HCT116 (cell line): Measurements from ENCODE around the genes OR6Q1 and OR4D9.

GRCh38 chr11:57476075-57476810 lies 15.9 kb downstream of the RTN4RL2 start:
- RRBS, result 98% methylated on average over 15 of the region's 83 CpGs

DNA sequence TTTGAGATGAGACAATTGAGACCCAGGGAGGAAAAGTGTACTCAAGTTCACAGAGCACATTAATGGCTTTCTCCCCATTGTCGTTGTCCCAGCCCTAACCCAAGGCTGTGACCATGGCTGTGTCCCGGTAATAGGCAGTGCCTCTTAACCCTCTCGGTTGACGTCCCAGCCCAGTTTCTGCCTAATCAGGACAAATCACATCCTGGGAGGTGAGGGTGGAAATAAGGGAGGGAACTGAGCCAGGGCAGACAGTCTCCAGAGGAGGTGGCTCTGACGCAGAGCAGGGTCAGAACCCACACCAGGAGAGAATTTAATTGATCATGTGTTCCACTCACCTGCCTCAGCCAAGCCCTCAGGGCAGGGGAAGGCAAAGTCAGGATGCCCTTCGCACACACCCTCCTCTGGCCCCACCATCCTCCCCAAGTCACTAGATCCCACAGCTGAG lies 17.0 kb downstream of the SLC43A1 start:
- RRBS, result no CpG with 5 or more reads among the region's 6 CpGs

GRCh38 chr11:57541034-57541582 lies 3.7 kb downstream of the SMTNL1 start:
- RRBS, result 68% methylated on average over 3 of the region's 7 CpGs

GRCh38 chr11:57644821-57646074 lies 4.5 kb downstream of the YPEL4 start:
- RRBS, result 6% methylated on average over 2 of the region's 20 CpGs

DNA sequence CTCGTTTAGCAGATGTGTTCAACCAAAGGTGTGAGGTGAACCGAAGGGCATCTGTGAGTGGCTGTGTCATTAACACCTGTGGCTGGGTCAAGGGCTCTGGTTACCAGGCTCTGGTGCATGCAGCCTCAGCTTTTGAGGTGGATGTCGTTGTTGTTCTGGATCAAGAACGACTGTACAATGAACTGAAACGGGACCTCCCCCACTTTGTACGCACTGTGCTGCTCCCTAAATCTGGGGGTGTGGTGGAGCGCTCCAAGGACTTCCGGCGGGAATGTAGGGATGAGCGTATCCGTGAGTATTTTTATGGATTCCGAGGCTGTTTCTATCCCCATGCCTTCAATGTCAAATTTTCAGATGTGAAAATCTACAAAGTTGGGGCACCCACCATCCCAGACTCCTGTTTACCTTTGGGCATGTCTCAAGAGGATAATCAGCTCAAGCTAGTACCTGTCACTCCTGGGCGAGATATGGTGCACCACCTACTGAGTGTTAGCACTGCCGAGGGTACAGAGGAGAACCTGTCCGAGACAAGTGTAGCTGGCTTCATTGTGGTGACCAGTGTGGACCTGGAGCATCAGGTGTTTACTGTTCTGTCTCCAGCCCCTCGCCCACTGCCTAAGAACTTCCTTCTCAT lies 3.3 kb downstream of the CLP1 start:
- RRBS, result no CpG with 5 or more reads among the region's 16 CpGs

- RRBS, result 2% methylated on average over 18 of the region's 43 CpGs
Measured at GRCh38 chr11:57668340-57668863, 488 bp downstream of the ZDHHC5 start.

DNA sequence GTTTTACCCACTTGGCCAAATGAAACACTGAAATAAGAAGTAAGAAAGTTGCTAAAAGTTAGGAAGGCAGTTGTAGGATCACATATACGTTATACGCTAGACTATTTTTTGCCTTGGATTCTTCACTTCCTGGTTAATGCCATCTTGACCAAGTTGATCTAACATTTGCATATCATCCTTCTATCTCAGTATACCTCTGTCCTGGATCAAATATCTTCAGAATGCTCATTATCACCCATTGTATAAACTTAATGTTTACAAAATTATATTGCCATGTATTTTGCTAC lies 893 bp downstream of the ZDHHC5 start:
- RRBS, result no CpG with 5 or more reads among the region's 2 CpGs

DNA sequence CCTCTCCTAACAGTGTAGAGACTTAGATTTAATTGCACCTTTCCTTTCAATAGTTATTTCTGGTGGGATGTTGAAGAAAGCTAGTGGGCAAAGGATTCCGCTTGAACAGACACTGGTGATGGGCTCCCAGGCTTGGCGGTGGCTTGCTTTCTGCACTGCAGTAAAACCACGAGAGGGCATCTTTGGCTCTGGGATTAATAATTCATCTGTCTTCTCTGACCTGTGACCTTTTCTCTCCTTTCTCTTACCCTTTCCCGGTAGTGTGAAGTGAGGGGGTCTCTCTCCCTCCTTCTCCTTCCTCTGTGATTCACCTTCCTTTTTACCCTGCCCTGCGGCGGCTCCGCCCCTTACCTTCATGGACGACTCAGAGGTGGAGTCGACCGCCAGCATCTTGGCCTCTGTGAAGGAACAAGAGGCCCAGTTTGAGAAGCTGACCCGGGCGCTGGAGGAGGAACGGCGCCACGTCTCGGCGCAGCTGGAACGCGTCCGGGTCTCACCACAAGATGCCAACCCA lies 29.6 kb downstream of the CTNND1 start:
- RRBS, result 97% methylated on average over 10 of the region's 20 CpGs

GRCh38 chr11:57822586-57823734 lies 61.4 kb downstream of the CTNND1 start:
- RRBS, result no CpG with 5 or more reads among the region's 4 CpGs

DNA sequence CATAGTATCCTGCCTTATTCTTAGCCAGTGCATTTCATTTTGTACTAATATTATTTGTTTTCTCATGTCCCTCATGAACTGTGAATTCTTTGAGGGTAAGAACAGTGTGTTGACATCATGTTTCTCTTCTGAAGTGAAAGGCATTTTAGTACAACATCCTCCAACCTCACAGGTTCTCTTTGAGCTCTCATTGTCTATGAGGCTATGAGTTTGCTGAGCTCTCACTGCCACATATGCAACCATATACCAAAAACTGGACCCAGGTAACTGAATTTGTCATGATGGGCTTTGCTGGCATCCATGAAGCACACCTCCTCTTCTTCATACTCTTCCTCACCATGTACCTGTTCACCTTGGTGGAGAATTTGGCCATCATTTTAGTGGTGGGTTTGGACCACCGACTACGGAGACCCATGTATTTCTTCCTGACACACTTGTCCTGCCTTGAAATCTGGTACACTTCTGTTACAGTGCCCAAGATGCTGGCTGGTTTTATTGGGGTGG lies at the start of gene OR6Q1:
OR6Q1 (plus strand) TSS at position 234 of the 504 bp plus-strand sequence.
- RRBS, result no CpG with 5 or more reads among the region's 2 CpGs

- RRBS, result no CpG with 5 or more reads among the region's 9 CpGs
Measured at GRCh38 chr11:58770913-58771581, 39.3 kb upstream of the GLYAT start.

DNA sequence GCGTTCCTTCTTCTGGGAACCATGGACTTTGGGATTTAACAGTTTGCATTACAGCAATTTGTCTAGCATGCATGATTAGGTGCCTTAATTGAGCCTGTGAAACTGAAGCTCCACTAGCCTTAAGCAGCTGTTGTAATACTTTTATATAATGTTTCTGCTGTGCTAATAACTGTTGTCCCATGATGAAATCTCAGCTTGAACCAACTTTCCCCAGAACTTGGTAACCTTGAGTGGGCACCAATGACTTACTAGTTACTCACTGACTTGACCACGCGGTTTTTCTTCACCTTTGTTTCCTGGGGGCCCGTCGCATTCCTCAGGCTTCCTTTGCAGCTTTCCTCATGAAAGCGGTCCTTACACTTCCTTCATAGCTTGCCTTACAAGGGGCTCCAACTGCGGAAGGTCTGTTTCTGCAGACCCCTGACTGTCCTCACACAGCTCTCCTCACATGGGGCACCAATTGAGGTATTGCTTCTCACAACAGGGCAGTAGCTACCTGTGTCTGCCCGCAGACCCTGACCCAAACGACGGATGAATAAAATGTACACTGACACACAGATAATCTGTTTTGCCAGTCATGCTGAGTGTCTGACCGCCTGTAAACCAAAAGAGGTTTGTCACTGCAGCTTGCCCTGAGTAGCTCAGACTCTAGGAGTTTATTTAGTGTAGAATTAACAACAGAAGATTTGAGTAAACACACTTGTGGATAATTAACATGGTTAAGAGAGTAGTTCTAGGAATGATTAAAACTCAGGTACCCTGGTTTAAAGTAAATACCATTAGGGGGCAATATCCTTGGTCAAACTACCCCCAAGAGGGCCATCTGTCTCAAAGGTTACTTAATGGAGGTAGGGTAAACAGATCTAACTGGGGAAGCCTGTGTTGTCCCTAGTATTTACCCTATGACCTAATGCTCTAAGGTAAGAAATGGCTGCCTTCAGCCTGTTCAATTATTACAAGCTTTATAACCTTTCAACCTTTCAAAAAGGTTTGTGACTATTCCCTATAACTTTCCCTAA lies 10.9 kb upstream of the GLYATL1 start:
- RRBS, result no CpG with 5 or more reads among the region's 11 CpGs

- RRBS, result no CpG with 5 or more reads among the region's 5 CpGs
Measured at GRCh38 chr11:58998811-58999695, 59.8 kb downstream of the GLYATL1 start.

GRCh38 chr11:59107278-59107660 lies 232 bp downstream of the FAM111B start:
- RRBS, result no CpG with 5 or more reads among the region's 12 CpGs

- RRBS, result no CpG with 5 or more reads among the region's 7 CpGs
Measured at GRCh38 chr11:59205611-59206048, 7.1 kb downstream of the MPEG1 start.

DNA sequence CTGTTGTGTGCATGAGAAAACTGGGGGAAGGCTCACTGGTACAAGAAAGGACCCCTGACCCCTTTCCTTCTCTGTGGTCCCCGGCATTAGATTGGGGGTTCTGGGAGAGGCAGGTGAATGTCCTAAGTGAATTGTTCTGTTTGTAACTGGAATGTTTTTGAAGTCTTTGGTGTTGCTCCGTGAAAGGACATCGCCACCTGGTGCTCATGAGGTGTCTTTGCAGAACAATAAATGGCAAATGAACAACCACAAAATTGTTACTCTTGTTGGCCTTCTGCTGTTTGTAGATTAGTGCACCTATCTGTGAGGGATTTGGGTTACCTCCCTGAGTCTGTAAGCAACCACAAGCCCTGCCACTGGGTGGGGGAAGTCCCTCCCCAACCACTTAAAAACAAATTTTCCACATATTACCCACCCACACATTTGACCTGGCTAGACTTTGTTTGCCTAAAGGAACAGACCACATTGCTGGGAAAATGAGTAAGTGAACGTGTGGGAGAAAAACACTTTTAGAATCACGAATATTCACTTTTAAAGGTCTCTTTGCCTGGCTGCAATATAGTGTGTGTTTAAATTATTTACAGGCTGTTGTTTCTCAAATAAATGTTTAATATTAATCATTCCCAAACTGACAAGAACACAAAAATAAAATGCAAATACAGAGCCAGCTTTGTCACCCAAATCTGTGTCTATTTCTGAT lies 4.7 kb downstream of the MPEG1 start:
- RRBS, result no CpG with 5 or more reads among the region's 5 CpGs

DNA sequence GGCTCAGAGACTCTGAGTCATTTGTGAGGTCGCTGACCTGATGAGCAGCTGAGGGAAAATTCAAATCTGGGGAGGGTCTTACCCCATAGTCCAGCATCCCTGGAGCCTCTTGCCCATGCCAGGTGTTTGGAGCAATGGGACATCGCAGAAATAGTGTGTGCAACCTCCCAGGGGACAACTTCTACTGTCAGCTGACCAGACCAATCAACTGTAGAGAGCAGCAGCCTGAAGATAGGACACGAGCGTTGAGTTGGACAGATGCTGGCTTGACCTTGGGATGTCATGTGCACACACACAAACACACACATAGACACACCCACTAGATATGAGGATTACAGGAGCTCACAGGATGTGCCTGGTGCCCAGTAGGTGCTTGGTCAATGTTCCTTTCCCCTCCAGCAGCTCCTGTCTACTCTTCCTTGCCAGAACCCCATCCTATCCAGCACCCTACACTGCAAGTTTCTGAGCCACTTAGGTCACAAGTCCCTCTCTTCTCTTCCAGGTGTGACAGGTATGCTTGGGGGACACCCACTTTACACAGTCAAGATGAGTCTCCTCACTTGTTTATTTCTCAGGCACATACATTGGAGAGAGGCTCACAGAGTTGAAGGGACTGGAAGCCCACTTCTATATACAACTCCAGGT lies 59.2 kb upstream of the MPEG1 start:
- RRBS, result no CpG with 5 or more reads among the region's 4 CpGs

GRCh38 chr11:59367208-59367470 lies 8.4 kb downstream of the OR5AN1 start:
- RRBS, result no CpG with 5 or more reads among the region's 1 CpG

DNA sequence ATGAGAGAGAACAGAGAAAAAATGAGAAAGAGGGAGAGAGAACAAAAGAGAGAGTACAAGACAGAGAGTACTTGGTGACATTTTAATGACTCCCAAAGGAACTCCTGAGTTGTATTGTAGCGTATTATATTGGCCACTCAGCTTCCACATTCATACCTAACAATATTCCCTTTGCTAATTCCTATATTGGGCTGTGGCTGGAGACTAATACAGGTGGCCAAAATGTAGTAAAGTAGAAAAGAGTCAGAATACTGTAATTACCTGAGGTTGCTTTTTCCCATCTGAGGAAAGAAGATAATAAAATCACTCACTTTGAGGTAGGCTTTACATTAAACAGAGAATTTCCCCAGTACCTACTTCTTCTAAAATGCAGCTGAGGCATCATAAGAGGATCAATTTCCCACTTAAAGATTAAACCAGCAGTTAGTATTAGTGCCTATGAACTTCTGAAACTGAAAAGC lies at the start of gene OR4D9:
OR4D9 (plus strand) TSS at position 338 of the 461 bp plus-strand sequence.
- RRBS, result no CpG with 5 or more reads among the region's 1 CpG